HTERT-HM (cell line): ENCODE results near the genes DCAF11, REC8, GMPR2, RABGGTA and NYNRIN.

DNA sequence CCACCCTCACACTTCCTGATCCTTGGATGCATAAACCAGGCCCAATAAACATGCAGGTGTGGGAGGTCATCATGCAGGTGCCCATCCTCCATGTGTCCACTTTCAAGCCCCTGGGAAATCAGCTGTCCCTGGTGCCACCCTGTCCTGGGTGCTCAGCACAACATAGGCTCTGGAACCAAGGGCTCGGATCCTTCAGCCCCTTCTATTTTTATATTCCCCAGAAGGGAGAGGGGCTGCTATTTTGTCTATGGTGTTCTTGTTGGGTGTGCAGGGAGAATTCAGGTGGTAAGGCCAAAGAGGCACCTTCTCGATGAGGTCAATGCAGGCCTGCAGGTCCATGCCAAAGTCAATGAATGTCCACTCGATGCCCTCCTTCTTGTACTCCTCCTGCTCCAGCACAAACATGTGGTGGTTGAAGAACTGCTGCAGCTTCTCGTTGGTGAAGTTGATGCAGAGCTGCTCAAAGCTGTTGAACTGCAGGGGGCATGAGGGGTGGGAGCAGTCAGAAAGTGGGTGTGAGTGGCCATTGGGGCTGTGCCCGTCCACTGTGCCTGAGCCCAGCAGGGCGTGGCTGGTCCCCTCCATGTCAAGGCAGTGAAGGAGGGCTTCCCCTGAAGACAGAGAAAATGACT lies 7.1 kb downstream of the MYH7 start:
- RRBS = no CpG with 5 or more reads among the region's 6 CpGs

- RRBS = no CpG with 5 or more reads among the region's 6 CpGs
Observed at GRCh38 chr14:23469005-23469160, 620 bp upstream of the NGDN start.

- RRBS = no CpG with 5 or more reads among the region's 13 CpGs
Observed at GRCh38 chr14:23523798-23524434, 27.6 kb downstream of the ZFHX2 start.

DNA sequence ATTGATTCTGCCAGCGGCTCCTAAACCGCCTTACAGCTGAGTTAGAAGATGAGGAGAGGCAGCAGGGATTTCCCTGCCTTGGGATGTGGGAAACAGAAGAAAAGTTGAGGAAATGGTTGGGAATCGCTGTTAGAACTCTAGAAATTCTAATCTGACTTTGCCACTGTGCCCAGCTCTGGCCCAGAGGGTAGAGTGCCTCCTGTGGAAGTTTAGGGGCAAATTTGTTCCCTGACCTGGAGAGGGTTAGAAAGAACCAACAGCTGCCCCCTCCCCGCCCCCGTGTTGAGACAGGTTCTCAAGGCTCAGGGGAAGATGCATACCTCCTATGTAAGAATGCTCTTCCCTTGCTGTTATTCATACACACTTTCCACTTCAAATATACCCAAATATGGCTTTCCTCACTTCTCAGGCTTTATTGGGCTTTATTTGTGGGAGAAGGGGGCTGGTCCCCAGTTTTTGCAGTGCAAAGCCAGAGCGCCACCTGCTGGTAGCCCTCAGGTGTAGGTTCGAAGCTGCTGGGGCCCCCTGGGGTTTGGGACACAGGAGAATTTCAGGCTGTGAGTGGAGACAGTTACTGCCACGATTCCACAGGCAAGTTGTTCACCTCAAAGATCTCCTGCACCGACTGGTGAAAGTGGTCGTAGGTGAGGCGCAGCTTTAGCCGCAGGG lies 3.2 kb downstream of the THTPA start:
- RRBS = no CpG with 5 or more reads among the region's 12 CpGs

DNA sequence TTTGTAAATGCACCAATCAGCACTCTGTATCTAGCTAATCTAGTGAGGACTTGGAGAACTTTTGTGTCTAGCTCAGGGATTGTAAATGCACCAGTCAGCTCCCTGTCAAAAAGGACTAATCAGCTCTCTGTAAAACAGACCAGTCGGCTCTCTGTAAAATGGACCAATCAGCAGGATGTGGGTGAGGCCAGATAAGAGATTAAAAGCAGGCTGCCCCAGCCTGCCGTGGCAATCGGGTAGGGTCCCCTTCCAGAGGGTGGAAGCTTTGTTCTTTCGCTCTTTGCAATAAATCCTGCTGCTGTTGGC lies 2.9 kb upstream of the JPH4 start:
- RRBS = no CpG with 5 or more reads among the region's 4 CpGs

DNA sequence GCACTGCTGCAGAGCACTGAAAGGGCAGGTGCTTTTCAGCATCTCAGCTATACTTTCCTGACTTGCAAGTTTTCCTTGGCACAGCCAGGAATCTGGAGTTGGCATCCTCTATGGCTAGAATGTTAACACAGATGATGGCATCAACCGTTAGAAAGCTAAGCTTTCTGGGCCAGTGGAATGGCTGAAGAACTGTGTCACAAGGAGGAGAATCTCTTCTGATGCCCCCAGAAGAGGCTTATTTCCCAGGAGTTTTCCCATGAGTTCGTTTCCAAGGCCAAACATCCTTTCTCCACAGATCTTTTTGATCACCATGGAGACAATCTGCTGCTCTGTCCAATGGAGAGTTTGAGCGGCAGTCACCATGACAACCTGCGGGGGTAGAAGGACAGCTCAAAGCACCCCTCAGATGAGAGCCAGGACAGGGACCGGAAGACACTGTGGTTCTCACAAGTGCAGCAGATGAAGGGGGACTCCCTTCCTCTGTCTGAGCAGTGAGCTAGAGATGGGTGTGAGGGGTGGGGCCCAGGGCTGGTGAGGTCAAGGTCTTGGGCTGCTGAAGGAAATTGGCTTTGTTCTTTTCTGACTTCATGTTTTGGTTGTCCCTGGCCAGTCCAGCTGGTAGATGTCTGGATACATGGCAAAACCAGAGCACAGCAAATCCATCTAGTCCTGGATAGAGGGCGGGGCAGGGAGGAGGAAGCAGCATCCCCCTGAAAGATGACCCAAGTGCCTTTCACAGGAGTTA lies 24.1 kb downstream of the DHRS2 start:
- RRBS = no CpG with 5 or more reads among the region's 6 CpGs

GRCh38 chr14:23663106-23663501 lies 26.9 kb downstream of the DHRS2 start:
- RRBS = no CpG with 5 or more reads among the region's 2 CpGs

DNA sequence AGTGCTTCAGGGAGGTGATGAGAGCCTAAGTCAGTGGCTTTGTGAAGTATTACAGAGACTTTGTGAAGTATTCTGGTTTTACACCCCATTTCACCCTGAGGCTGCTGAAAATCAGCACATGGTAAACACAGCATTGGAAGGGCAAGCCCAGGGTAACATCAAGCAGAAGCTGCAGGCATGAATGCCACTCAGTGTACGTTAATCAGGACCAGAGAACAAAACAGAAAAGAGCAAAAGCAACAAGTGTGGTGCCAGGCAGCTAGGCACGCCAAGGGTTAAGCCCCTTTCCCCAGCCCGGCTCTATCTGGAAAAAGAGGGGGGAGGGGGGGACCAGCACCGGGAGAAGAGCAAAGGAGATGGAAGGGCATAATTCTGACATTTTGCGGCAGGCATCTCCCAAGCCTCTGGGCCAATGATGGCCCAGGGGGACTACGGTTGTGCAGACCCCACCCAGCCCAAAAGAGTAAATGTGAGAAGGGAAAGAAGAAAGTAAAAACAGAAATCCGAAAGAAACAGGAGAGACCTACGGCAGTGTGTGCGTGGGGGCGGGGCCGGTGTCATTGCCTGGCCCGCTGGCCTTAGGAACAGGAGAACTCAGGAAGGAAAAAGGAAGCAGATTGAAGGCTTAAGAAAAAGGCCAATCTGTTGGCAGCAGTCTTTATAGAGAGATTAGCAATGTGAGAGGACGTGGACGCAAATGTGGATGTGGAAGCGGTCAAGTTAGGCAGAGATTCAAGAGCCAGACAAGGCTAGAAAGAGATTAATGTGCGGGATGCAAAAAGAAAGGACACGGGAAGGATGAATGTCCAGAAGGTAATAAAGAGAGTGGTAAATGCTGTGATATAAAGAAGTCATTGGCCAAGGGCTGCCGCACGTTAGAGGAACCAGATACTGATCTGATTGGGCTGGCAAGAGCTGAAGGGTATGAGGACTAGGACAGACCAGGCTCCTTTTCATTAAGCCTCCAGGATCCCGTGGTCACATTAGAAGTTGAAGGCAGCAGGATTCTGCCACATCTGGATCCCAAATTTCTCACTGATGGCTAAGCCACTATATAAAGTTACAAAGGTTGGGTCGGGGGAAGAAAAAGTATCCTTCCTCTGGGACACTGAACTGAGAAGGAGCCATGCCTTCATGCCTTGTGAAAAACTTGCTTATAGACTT lies 59.2 kb downstream of the DHRS2 start:
- RRBS = no CpG with 5 or more reads among the region's 21 CpGs

DNA sequence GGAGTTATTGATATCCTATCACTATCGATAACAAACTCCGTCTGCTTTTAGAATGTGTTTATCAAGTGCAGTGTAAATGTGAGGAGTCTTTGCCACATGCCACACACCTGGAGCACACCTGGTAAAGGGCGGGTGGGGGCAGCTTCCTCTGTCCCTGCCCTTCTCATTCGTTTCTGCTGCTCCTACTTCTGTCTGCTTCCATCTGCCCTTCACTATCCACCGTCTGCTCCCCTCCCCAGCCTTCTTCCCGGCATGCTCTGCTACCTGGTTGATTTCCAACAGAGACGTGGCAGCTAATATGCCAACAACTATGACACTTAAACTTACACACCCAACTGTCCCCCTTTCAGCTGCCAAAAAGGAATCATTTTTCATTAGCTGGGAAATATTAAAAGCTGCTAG lies 9.1 kb upstream of the CARMIL3 start:
- RRBS = no CpG with 5 or more reads among the region's 7 CpGs

DNA sequence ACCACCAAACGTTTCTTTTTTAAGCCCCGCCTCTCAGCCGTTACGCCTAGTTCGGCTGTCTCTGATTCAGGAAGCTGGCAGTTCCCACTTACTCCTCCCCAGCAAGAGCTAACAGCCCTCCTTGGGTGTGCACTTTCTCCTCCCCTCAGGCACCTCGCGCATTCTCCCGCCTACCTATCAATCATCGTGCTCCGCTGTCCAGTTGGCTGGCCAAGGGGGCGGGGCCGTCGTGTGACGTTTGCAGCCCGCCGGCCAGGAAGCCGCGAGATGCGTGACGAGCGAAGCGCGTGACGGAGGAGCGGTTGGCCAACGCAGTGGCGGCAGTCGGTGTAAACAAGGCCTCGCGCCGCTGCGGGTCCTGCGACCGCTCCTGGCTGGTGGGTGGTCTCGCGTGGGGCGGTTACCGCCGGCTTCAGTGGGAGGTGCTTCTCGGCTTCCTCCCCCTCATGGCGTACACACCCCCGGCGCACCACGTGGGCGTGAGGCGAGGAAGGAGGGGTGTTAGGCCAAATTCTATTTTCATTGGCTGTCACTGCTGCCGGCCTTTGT lies at the start of gene DCAF11:
DCAF11 (plus strand) TSS at position 230 of the 549 bp plus-strand sequence.
- RRBS = 2% methylated on average over 9 of the region's 47 CpGs

DNA sequence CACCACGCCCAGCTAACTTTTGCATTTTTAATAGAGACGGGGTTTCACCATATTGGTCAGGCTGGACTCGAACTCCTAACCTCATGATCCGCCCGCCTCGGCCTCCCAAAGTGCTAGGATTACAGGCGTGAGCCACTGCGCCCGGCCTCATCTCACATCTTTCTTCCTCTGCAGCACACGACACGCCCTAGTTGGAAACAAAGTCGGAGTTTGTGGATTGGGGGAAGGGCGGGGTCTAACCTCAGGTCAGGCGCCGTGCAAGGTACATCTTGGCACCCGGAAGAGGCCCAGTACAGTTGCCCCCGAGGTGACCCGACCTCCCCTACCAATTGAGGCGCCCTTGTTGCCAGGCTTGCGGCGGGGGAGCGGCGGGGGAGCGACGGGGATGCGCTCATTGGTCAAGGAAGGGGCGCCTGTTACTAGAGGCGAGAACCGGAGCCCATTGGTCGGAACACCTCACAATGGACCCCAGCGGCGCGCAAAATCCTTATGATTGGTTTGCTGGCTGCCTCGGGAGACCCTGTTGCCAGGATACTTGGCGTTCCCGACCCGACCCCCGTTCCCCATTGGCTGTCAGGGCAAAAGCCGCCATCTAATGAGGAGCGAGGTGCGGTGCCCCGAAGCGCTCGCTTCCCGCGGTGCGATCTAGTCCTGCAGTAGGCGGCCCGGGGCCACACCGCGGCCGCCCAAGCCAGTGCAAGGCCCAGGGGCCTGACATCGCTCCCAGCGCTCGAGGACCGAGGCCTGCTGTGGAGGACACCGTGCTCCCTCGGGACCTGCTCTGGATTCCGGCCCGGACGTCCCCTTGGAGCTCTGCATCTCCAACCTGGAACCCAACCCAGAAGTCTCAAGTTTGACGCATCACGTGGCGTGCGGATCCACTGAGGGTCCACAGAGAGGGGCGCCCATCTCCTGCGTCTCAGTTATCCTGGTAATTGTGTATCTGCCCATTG lies at the start of gene REC8:
REC8 (plus strand) TSS at position 646 of the 953 bp plus-strand sequence.
- RRBS = no CpG with 5 or more reads among the region's 67 CpGs

DNA sequence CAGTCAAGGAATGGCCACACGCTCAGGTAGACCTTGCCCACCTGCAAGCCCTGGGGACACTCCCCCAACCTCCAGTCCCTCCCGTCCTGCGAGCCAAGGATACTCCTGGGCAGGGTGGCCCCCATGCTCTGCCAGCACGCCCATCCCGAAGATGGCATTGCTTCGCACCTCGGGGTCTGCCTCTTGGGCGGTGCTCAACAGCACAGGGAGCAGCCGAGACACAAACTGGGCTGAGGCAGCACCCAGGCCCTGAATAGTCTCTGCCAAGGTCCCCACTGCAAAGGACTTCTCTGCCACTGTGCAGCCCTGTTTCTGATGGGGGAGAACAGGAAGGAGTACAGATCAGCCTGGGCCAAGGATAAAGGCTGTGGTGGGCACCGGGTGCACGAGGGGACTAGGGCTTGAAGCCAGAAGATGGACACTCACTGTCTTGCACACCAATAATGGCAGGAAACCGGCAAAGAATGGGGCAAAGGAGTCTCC lies 6.7 kb downstream of the IPO4 start:
- RRBS = 89% methylated on average over 3 of the region's 12 CpGs

DNA sequence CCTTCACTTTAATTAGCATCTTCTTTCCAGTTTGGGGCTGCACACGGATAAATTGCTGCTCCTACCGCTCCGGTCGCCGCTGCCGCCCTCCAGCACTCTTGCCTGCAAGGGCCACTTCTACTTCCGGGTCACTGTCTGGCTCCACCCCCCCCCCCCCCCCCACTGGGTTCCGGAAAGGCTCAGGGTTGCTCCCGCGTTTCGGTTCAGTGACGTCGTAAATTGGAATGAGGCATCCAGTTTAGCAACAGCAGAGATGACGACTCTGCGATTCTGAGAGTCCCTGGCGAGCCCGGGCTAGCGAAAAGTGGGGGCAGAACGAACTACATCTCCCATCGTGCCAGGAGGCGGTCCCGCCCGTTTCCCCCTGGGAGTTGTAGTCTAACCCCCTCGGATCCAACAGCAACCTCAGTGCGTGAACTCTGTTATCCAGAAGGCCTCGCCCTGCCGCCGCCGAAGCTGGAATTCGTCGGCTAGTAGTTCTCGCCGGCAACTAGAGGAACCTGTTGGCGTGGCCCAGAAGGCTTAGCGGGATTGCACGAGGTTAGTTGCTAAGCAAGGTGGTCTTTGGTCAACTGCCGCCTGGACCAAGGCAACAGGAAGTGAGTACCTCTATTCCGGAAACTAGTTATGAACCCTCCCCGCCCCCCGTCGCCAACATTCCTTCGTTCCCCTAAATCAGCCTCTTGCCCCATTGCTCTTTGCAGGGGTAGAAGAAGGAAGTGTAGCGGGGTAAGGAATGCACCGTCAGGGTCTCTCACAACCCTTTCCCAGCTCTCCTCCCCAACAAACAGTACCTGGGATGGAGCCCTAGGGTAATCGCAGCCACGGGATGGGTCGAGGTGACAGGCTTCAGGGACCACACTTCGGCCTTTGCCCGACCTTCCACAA lies at the start of gene GMPR2:
GMPR2 (plus strand) TSS at position 681 of the 888 bp plus-strand sequence.
- RRBS = under 1% methylated on average over 13 of the region's 49 CpGs

DNA sequence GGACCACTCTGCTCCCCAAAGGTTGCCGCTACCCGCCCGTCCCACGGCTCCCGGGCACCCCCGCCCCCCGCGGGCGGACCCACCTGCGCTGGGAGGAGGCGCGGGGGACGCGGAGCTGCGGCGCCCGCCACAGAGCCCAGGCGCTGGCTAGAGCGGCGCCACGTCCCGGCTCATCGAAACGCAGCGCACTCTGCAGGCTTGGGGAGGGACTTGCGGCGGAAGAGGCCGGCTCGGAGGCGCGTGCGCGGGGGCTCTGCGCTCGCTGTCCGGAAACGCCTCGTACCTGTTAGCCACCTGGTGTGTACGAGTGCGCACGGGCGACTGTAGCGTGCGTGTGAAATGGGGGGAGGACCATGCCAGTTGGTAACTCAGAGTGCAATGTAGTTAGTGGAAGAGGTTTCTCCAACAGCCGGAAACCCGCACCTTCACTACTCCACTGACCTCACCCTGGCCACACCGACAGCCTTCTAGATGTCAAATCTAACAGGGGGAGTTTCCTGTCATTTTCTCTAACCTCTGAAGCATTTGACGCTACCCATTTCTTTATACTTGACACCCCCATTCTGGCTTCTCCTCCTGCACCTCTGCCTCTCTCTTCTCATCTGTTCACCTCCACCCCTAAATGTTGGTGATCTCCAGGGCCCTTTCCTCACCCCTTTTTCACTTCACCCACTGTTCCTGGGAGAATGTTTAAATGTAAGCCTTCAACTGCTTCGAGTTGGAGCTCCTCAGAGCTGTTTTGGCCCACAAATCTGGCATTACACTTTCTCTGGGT lies at the start of gene RABGGTA:
RABGGTA (minus strand) TSS at position 194 of the 775 bp plus-strand sequence.
- RRBS = under 1% methylated on average over 28 of the region's 49 CpGs

DNA sequence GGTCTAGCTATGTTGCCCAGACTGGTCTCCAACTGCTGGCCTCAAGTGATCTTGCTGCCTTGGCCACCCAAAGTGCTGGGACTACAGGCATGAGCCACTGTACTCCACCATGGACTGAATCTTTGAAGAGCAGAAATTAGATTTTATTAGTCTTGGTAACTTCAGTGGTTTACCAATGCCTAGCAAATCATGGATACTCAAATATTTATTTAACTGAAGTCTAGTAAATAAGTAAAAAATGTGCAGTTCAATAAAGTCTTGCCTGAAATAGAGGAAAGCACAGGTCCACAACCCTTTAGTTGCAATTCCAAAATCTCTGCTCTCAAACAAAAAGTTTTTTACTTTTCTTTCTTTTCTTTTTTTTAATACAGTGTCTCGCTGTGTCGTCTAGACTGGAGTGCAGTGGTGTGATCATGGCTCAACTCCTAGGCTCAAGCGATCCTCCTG lies 1.3 kb downstream of the DHRS1 start:
- RRBS = no CpG with 5 or more reads among the region's 3 CpGs

DNA sequence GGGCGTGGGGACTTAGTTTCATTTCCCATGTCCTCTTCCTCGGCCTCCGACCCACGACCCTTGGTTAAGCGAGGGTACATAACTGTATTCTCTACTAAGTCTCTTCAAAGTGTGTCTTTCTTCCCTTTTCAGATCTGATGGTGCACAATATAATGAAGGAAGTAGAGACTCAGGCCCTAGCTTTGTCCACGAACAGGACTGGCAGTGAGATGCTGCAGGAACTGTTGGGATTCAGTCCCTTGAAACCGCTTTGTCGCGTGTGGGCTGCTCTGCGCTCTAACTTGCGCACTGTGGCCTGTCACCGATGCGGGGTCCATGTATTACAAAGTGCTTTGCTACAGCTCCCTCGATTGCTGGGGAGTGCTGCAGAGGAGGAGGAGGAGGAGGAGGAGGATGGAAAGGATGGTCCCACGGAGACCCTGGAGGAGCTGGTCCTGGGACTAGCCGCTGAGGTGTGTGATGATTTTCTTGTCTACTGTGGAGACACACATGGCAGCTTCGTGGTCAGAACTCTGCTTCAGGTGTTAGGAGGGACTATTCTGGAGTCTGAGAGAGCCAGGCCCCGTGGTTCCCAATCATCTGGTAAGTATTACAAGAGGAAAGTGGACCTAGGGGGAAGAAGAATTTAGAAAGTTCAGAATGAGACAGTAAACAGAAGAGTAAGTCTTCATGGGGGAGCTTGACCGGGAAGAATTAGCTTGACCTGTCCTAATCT lies 783 bp downstream of the NOP9 start:
- RRBS = no CpG with 5 or more reads among the region's 19 CpGs

DNA sequence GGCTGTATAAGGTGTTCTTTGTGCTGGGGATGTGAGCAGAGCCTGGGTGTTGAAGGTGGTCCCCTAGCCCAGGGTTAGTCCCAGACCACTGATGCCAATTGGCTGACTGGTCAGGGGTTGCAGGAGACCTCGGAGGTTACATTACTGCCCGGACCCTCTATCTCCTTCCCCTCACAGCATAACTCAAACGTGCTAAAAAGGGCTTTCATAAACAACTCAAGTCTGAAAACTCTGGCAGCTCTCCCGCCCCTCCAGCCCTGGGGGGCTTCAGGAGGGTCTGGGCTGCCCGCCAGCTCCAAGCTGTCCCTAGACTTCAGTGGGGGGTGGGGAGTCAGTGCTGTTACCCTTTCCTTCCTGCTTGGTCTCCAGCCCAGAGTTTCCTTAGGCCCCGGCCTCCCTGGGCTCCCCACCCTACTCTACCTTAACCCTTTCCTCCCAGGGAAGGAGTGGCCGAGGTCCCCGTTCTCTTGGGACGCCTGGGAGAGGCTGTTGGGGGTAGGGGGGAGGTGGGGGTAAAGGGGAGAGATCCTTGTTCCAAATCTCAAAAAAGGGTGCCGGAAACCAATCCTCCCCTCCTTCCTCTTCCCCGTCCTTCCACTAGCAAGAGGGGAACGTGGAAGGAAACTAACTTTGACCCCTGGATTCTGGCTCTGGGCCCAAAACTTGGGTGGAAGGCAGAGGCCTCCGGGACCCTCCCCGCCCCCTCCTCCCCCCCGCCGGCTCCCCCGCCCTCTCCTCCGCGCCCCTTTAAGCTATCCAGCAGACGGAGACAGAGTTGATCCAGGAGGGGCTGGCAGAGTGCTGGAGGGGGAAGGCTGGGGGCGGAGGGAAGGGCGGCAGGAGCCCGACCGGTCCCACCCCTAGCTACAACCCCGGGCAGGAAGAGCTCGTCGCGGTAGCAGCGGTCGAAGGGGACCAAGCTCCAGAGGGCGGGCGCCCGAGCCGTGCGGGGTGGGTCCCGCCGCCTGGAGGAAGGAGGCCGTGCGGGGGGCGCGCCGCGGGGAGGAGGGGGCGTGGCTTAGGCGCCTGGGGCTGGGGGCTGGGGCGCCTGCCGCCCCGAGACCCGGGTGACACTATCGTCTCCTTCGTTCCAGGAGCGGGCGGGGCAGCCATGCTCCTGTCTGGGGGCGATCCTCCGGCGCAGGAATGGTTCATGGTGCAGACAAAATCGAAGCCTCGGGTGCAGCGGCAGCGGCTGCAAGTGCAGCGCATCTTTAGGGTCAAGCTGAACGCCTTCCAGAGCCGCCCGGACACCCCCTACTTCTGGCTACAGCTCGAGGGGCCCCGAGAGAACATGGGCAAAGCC lies at the start of gene NYNRIN:
NYNRIN (plus strand) TSS at position 868 of the 1,306 bp plus-strand sequence.
- RRBS = 5% methylated on average over 12 of the region's 66 CpGs

GRCh38 chr14:24483843-24484244 lies 24.2 kb downstream of the CMA1 start:
- RRBS = no CpG with 5 or more reads among the region's 1 CpG

- RRBS = no CpG with 5 or more reads among the region's 6 CpGs
Observed at GRCh38 chr14:24678918-24679117, 44.8 kb upstream of the GZMB start.

GRCh38 chr14:24817022-24817321 lies 183.0 kb upstream of the GZMB start:
- RRBS = no CpG with 5 or more reads among the region's 6 CpGs